Cardiac ventricle fibroblast (primary cell): ENCODE measurements around a stretch of chr11.

DNA sequence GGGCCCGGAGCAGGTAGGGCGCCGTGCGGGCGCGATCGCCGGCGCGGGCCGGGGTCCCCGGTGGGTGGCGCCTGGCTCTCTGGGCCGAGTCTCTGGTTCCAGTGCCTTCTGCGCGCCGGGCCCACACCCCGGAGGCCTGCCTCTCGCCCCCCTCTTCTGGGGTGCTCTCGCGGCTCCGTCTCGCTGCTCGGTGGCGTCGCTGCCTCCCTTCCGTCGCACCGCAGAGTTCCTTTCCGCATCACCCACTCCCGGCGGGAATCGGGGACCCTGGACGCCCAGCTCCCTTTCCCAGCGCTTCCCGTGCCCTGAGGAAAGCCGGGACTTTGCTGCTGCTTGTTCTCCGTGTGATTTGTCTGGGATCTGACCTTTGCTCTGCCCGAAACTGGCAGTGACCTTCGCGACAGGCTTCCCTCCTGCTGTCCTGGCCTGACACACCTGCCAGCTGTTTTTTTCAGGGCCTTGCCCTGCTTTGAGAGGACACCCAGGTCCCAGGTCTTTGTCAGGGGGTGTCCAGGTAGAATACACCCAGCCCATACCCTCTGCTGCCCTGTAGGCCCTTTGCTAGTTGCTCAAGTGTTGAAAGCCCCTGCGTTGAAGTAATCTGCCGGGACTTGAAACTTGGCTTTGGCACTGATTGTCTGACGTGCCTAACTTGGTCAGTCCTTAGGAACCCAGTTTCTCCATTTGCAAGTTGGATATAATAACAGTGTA is 700 bp downstream of the FDX1 start:
- RAMPAGE, long total RNA: no peak

DNA sequence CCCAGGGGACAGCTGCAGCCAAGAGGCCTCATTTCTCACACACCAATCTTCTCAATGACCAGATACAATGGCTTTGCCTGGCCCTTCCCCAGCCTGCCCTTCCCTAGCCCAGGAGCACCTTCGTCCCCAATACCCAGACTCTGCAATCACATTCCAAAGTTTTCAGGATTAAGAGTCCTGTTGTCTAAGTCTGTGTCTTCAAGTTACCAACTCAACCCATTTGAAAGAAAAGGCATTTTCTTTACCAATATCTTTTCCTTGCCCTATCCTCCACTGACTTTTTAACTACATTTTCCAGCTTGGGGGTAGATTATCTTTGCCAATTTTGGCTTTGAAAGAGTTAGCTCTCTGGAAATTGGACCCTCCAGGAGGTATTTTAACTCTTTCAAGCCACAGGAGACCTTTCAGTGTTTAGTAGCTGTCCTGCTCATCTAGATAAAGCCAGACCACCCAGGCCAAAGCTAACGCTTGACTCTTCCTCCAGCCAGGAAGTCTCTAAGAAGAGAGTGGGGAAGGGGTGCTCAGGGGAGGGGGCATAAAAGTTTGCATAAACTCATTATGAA is 235.2 kb upstream of the ARHGAP20 start:
- RAMPAGE, long total RNA: no peak

GRCh38 chr11:111301985-111302854 is 3.9 kb downstream of the POU2AF3 start:
- RAMPAGE, long total RNA: no peak

GRCh38 chr11:111309982-111310562 is 11.7 kb downstream of the POU2AF3 start:
- RAMPAGE, long total RNA: no peak

DNA sequence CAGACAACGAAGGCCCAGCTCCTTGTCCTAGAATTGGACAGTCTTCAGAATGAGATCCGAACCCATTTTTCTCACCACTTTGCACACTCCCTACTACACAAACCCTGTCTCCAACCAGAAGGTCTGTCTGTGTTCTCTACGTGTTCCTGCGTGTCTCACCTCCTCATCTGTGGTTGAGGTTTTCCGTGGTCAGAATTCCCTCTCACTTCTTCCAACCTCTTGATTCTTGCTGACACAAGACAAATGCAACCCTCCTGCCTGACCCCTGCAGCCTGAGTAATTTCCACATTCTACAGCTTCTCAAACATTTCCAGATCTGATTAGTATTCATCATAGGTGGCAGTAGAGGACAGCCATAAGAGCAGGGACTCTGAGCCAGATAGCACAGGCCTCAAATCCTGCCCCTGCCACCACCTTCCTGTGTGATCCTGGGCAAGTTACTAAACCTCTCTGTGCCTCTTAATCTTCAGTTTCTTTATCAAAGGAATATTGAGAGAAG is 19.9 kb downstream of the POU2AF1 start:
- RAMPAGE, long total RNA: no peak

GRCh38 chr11:111436681-111437233 is 57.7 kb upstream of the POU2AF1 start:
- RAMPAGE, long total RNA: no peak

GRCh38 chr11:111541167-111542065 is 896 bp downstream of the LAYN start:
- RAMPAGE, long total RNA: no peak

GRCh38 chr11:111767085-111767570 is 939 bp upstream of the PPP2R1B start:
- RAMPAGE, long total RNA: no peak

DNA sequence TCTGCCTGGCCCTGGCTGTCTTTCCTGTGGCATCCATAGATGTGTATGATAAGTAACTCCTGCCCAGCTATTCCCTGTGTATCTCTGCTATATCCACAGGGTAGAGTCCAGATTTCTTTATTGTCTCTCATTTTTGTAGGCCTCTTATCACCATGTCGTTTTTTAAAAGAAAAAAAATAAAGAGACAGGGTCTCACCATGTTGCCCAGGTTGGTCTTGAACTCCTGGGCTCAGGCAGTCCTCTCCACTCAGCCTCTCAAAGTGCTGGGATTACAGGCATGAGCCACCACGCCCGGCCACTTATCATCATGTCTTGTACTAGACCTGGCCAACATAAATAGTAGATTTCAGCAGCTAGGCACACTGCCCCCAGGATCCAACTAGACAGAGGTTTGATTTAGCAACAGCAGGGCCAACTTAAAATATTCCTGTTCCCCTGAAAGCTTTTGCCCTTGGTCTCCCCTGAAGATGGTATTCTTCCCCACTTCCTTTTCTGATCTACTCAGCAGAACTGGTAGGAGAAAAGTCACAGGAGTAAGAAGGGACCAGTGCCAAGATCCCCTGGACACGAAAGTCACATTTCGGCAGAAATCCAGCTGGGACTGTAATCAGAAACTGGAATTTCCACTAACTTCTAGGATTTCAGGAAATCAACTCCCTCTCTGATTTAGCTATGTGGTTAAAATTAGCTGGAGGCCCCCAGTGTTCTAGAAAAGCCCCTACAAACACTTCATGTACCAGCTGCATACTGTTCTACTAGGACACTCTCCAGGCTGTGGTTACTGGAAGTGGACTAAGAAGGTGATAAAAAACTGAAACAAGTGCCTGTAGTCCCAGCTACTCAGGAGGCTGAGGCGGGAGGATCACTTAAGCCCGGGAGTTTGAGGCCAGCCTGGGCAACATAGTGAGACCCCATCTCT is 8.9 kb upstream of the PPP2R1B start:
- RAMPAGE, long total RNA: no peak

DNA sequence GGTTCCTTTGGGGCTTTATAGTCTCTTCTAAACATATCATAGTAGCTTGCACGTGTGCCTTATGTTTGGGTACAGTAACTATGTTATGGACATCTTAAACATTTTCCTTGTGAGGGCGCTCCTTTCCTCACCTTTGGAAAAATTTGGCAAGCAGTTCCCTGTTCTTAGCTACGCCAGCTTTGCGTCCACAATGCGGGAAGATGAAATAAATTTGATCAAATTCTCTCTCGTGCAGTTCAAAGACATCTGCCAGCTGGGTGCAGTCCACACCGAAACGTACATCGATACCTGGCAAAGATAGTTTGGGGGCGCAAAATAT is 581 bp downstream of the FDXACB1 start:
- RAMPAGE, long total RNA: no peak

GRCh38 chr11:111992402-111993010 is 32.7 kb upstream of the DLAT start:
- RAMPAGE, long total RNA: no peak

- RAMPAGE, long total RNA: no peak
Measured at GRCh38 chr11:112120167-112120715, 33.6 kb downstream of the SDHD start.

GRCh38 chr11:112195013-112195523 is 19.8 kb downstream of the BCO2 start:
- RAMPAGE, long total RNA: no peak

- RAMPAGE, long total RNA: no peak
Measured at GRCh38 chr11:112255161-112256052, 5.3 kb downstream of the PLET1 start.

GRCh38 chr11:112289809-112291153 is 29.6 kb upstream of the PLET1 start:
- RAMPAGE, long total RNA: no peak

DNA sequence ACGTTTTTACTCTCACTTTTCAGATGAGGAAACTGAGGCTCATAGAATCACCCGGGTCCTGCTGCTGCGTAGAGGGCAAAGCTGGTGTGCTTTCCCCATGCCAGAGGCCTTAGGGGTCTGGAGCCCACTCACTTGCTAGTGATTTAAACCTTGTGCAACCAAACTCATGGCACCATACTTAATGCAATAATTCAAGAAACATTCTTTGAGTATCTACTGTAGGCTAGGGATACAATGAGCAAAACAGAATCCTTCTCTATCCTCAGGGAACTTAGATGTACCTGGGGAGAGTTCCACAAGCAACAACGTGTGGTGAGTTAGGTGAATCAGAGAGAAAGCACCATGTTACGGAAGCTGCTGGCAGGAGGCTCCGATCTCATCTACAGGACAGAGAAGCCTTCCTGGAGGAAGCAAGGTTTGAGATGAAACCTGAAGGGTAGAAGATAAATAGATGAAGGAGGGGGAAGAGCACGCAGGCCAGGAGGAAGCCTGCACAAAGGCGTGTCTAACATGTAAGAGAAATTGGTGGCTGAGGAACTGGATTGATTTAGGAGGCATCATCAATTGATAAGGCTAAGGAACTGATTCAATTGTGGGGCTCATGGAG is 103.4 kb upstream of the PLET1 start:
- RAMPAGE, long total RNA: no peak

GRCh38 chr11:112553115-112553449 is 292.4 kb upstream of the PLET1 start:
- RAMPAGE, long total RNA: no peak

DNA sequence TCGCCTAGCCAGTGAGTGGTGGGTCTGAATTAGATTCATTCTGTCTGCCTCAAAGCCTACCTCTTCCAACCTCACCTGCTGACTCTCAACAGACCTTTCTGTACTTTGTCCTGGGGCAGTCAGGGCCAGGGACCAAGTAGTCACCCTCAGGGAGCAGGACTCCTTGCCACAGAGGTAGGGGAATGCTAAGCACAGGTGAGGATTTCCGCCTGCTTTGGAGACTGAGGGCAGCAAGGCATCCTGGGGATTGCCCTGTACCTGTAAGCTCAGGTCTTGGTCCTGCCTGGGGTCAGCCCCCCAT is 293.7 kb upstream of the PLET1 start:
- RAMPAGE, long total RNA: no peak

DNA sequence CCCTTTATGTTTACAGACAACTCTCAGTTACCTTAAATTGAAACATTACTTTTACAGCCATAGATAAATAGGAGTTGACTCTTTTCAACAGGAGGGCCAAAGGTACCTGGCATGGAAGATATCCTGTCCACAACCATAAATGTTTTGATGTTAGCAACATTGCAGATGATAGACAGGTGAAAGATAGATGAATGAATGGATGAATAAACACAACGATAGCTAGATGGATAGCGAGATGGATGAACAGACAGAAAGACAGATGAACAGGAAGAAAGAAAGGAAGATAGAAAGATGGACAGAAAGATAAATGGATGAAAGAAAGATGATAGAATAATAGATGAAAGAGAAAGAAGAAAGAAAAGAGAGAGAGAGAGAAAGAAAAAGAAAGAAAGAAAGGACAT is 85.2 kb downstream of the NCAM1 start:
- RAMPAGE, long total RNA: no peak

- RAMPAGE, long total RNA: no peak
Measured at GRCh38 chr11:113155946-113156748, 158.2 kb upstream of the TTC12 start.